Progenitor cell of endocrine pancreas (in vitro differentiated cells): Measurements from ENCODE around the gene FUT4.

DNA sequence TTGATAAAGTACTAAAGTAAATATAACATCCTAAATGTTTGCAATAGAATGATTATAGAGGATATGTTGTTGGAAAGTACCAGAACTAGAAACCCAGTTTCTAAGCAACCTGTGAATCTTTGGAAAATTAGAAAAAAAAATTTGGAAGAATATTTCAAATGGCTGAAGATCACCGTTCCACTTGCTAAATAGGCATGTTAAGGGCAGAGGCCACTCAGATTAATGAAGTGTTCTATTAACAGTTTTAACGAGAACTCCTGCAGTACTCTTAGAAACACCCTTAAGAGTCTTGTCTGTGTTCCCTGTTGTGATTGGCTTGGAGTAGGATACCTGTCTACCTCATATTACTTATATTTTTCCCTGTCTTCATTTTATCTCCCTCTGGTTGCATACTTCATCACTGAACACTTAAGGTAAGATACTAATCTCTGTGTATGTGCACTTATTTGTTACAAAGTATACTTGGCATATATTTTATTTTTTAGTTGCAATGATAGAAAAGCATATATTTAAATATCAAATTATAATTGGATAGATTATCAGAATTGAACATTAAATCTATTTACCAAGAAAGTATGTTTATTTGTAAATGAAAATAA lies 4.7 kb downstream of the C11orf54 start:
- PRO-cap: no peak

GRCh38 chr11:93820917-93821220 lies 29.5 kb downstream of the VSTM5 start:
- PRO-cap: no peak

DNA sequence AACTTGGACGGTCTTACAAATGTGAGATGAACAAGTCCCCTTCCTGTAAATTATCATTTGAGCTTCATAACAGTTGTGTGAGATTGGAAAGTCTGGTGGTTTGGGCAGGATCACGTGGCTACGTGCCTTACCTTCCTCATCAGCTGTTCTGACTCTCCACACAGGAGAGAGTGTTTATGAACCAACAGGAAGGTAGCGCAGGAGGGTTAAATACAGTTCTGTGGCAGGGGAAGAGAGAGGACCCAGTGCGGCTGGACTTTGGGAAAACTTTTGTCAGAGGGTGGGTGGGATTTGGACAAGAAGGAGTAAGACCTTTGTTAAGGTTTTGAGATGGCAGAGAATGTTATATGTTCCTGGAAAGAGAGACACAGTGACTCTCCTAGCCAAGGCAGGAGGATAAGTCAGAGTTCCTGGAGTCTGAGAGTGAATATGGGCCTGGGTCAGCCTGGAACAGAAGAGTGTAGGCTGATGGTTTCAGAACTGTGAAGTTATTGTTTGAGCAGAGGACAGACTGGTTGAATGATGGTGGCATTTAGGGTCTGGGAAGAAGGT lies 1.5 kb downstream of the PANX1 start:
- PRO-cap: no peak

GRCh38 chr11:94238269-94238830 lies 66.0 kb upstream of the IZUMO1R start:
- PRO-cap: no peak

GRCh38 chr11:94428862-94429251 lies 27.6 kb upstream of the GPR83 start:
- PRO-cap: no peak

GRCh38 chr11:94543355-94544511 lies at the start of gene FUT4:
Gene FUT4 (plus strand): TSS chr11:94543921.
- PRO-cap: bidirectional peak, plus-strand start at chr11:94543749, minus-strand start at chr11:94543809; bidirectional peak, plus-strand start at chr11:94543921, minus-strand start at chr11:94543955; bidirectional peak, plus-strand start at chr11:94544387, minus-strand start at chr11:94544253

DNA sequence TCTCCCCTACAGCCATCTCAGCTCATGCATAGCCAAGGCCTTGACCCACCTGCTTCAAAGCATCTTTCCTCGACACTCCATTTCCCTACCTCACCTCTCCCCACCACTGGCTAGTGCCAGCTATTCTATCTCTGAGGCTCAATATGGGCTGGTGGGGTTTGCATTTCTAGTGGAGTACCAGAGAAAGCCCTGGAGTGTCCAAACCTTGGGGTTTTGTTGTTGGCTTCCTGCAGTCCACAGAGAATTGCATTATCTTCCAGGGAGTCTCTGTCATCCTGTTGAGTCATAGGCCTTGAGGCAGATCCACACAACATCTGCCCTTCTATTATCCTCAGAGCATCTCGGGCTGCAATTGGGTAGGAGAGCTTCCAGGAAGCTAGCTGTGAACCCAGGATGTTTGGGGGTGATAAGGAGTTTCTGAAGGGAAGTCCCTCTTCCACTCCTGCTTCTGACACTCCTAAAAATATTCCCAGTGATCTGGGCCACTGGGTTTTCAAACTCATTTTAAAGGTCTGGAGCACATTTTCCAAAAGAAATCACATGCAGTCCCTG lies 36.1 kb upstream of the AMOTL1 start:
- PRO-cap: no peak

DNA sequence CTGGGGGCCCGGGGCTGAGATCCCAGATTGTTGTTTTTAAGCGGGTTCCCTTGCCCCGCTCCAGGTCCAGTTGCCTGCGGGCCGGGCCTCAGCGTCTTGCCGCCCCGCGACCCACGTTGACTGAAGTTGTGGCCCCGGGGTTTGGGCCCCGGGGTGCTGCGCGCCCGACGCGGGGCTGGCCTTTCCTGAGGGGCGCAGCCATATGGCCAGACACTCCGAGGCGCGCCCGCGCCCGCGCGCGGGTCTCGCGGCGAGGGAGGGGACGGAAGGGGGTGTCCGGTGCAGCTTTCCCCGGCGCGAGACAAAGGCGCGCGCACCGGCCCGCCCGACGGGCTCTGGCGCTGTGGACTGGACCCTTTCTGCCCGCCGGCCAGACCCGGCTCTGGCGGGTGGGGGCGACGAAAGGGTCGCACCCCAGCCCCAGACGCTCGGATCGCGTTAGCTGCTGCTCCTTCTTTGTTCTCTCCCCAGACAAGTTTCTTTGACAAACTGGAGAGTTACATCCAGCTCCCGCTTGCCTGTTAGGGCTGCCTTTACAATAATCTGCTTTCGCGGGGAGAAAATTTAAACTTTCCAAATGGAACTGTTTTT lies 611 bp downstream of the AMOTL1 start:
- PRO-cap: bidirectional peak, plus-strand start at position 316 of the sequence, minus-strand start outside the sequence

DNA sequence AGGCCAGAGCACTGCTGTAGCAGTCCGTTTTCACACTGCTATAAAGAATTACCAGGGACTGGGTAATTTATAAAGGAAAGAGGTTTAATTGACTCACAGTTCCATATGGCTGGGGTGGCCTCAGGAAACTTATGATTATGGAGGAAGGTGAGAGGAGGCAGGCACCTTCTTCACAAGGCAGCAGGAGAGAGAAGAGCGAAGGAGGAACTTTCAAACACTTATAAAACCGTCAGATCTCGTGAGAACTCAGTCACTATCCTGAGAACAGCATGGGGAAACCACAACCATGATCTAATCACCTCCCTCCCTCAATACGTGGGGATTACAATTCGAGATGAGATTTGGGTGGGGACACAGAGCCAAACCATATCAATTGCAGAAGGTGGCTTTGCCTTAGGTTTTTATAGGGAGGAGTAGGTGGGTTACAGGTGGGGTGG lies 48.0 kb downstream of the CWC15 start:
- PRO-cap: no peak

DNA sequence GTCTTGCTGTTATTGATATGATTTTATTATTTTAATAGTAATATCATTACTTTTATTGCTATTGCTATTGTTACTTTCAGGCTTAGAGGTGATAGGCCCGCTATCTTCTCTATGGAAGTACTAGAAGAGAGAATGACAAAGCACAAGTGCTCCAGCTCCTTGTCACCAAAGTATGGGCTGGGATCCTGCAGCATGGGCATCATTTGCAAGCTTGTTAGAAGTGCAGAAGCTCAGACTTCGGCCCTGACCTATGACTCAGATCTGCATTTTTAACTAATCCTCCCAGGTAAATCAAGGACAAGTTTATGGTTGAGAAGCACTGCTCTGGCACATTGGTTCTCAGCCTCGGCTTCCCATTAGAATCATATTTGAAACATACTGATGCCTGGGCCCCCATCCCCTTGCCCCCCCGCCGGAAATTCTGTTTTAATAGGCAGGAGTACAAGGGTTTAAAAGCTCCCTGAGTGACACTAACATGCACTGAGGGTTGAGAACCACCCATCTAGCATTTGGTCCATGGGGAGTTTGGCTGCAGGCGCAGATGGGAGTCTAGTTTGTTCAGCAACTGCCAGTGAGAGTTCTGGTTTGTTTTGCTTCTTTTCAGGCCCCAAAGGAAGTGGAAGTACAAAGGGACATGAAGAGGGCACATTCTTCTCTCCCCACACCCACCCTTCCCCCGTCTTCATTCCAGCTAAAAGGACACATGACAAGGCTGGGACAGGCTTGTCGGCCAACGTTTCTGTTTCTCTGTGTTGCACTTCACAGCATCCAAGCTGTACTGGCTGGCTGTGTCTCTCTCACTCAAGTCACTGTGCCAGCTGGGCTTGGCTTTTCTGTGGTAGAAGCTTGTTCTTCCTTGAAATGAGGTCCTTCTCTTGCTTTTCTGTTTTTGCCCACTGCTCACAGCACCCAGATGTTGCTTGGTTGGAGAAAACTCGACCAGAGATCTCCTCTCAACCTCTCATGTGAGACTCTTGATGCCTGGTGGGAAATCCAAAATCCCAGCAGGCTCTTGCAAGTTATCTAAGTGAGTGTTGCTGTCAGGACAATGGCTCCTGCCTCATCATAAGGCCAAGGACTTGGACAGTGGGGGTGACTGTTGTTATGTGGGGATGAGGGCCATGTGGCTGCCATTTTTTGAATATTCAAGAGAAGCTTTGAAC lies 8.3 kb upstream of the ENDOD1 start:
- PRO-cap: no peak

GRCh38 chr11:95091158-95091660 lies 1.6 kb downstream of the ENDOD1 start:
- PRO-cap: no peak

GRCh38 chr11:95130438-95131245 lies 41.0 kb downstream of the ENDOD1 start:
- PRO-cap: no peak

GRCh38 chr11:95336844-95338069 lies 106.3 kb upstream of the SESN3 start:
- PRO-cap: no peak

GRCh38 chr11:95703129-95703448 lies 86.5 kb downstream of the FAM76B start:
- PRO-cap: no peak

DNA sequence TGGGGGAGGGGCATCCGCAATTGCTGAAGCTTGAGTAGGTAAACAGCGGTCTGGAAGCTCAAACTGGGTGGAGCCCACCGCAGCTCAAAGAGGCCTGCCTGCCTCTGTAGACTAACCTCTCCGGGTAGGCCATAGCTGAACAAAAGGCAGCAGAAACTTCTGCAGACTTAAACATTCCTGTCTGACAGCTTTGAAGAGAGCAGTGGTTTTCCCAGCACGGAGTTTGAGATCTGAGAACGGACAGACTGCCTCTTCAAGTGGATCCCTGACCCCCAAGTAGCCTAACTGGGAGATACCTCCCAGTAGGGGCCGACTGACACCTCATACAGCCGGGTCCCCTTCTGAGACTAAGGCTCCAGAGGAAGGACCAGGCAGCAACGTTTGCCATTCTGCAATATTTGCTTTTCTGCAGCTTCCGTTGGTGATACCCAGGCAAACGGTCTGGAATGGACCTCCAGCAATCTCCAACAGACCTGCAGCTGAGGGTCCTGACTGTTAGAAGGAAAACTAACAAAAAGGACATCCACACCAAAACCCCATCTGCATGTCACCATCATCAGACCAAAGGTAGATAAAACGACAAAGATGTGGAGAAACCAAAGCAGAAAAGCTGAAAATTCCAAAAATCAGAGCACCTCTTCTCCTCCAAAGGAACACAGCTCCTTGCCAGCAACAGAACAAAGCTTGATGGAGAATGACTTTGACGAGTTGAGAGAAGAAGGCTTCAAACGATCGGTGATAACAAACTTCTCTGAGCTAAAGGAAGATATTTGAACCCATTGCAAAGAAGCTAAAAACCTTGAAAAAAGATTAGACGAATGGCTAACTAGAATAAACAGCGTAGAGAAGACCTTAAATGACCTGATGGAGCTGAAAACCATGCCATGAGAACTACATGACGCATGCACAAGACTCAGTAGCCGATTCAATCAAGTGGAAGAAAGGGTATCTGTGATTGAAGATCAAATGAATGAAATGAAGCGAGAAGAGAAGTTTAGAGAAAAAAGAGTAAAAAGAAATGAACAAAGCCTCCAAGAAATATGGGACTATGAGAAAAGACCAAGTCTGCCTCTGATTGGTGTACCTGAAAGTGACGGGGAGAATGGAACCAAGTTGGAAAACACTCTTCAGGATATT lies 16.7 kb downstream of the CEP57 start:
- PRO-cap: no peak

- PRO-cap: no peak
These were observed 48.5 kb downstream of the MTMR2 start for GRCh38 chr11:95875114-95876161.

DNA sequence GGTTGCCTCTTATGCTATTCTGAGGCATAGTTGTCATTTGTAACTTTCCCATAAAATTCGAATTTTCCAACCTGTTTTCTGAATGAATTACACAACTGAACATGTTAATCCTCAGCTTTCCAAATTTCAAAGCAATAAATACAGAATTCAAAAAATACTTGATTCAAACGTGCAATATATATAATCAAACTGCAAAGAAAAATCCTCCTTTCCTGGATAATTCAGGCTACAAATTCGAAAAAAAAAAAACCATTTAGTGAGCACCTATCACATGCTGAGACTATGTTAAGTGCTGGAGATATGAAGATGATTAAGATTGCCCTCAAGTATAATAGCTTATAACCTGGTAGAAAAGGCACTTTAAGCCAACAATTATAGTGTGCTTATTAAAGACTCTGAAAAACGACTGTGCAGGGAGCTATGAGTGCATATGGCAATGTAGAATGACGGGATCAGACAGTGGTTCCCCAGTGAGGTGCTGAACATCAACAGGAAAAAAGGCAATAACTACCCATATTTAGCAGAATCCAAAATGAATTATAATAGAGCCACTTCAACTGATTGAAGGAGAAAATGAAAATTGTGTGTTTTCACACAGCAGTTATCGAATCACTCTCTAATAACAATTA lies 1.5 kb downstream of the MTMR2 start:
- PRO-cap: no peak

DNA sequence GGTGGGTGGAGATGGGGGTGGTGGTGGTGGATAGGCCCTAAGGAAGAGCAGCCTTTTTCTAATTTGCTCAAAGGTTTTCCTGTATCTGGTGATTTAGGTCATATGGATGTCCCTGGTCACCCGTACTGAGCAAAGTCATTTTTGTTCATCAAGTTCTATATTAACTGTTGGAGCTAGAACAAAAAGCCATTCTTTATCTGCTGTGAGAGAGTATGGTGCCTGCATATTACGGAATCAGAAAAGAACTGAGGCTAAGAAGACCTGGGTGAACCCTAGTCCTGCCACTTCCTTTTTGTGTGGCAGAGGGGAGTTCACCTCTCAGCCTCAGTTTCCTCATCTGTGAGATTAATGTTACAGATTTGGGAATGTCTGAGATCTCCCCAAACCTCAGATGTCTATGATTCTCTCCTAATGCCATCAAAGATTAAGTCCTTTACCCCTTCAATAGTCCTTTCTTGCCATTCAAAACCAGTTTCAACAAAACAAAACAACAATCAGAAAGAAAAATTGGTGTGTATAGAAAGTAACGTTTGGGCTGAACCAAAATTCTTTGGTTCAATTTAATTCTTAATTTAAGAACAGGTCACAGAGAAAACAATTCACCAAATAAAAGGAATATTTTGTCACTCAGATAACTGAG lies 121.3 kb upstream of the MTMR2 start:
- PRO-cap: no peak

GRCh38 chr11:96045723-96046543 lies 122.0 kb upstream of the MTMR2 start:
- PRO-cap: bidirectional peak, plus-strand start at chr11:96046213, minus-strand start at chr11:96046205

DNA sequence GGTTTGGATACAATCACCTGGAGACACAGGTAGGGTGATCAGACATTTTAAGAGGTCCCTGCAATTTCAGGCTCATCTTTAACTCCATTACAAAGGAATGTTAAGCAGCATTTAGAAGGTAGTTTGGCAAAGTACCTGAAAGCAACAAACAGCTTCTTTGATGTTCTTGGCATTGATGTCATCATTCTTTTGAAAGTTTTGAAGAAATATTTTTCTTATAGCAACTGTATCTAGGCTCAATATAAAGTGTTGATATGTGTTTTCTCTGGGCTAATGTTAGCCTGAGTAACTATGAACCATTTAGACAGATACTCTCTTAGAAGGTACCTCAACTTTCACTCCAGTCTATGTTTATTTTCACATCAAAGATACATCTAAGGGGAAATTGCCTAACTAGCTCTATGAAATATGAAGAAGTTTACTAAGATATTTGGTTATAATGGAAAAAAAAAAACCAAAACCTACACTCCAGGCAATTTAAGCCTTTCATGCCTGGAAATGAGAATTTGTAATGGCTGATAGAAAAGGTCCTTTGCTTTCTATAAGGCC lies 181.6 kb upstream of the MTMR2 start:
- PRO-cap: no peak